Type B pancreatic cell (in vitro differentiated cells): ENCODE measurements around a stretch of chr5.

GRCh38 chr5:12574402-12575193, 670.4 kb upstream of the CTNND2 start:
- PRO-cap: no peak

DNA sequence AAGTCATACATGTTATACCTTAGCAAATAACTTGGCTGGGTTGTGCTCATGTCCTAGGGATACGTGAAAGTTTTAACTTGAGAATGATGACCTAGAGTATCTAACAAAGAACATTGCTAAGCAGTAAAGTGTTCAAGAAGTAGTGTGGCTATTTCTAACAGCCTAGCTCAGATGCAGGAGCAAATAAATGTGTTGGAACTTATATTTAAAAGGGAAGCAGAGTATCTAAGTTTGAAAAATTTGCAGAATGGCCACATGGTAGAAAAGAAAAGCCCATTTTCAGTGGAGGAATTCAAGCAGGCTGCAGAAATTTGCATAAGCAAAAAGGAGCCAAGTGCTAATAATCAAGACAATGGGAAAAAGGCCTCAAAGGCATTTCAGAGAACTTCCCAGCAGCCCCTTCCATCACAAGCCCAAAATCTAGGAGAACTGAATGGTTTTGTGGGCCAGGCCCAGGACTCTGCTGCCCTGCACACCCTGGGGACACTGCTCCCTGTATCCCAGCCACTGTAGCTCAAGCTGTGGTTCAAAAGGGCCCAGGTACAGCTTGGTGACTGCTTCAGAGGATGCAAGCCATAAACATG, 720.4 kb upstream of the CTNND2 start:
- PRO-cap: no peak

GRCh38 chr5:14108106-14108922, 34.8 kb upstream of the TRIO start:
- PRO-cap: no peak

GRCh38 chr5:14145024-14145696, 2.0 kb downstream of the TRIO start:
- PRO-cap: no peak

DNA sequence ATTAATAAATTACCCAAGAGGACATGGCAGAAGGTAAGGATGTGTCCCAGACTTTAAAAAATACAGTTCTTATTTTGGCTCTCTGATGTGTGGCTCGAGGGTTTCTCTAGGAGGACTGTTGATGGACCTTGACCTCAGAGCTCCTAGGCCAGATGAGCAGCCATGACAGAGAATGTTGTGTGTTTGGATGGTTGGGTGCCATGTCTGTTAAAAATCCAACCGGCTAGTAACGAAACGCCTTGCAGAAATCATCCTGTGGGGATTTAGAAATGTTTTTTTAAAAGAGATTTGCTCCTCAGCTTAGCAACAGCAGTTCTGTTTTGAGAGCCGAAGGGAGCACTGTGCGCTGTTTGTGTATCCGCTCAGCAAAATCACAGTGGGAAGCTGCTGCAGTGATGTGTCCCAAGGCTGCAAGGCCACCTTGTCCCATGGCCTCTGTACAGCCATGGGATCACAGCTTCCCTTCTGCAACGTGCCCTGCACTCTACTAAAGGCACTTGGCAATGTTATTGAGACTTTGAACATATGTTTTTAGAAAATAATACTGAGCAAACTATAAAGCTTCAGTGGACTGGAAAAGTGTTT, 40.9 kb downstream of the TRIO start:
- PRO-cap: no peak

GRCh38 chr5:14184651-14185016, 41.5 kb downstream of the TRIO start:
- PRO-cap: no peak

DNA sequence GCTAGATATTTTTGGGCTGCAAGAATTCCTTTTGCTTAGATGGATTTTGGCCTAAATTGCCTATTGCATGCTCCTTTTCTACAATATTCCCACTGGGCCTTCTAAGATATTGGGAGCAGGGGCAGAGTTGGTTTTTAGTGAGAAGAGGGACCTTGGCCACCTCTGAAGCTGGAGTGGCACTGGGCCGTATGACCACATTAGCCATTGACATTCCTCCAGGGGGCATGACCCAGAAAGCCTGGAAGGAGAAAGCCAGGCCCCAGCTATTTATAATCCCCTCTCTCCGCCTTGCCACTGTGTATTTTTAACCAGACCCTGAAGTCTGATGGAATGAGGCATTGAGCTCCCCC, 126.9 kb downstream of the TRIO start:
- PRO-cap: no peak

DNA sequence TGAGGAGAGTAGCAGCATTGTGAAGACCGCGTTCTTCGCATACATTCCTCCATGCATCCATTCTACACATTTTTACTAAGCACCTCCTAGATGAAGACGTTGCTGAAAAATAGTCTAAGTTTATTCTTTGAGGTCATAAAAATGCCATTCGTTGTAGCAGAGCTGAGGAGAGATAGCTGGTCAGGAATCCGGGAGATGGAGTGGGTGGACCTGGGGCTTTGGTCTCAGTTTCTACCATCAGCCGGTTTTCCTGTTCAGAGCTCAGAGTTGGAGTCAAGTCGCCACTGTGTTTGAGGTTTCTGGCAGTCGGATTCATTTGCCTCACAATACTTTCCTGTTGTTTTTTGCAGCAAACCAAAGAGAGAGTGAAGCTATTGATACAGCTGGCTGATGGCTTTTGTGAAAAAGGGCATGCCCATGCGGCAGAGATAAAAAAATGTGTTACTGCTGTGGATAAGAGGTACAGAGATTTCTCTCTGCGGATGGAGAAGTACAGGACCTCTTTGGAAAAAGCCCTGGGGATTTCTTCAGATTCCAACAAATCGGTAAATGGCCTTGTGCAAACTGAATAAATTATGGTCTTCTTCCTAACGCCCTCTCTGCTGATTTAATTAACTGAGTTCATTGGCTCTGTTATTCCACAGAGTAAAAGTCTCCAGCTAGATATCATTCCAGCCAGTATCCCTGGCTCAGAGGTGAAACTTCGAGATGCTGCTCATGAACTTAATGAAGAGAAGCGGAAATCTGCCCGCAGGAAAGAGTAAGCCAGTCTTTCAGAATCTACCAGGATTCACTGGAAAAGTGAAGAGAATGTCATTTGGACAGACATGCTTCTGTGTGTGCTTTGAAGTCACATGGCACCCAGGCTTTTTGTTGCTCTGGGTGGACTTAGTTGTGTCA, 194.3 kb upstream of the OTULINL start:
- PRO-cap: no peak

- PRO-cap: no peak
These were observed 173.7 kb upstream of the OTULINL start for GRCh38 chr5:14407852-14408309.

- PRO-cap: no peak
These were observed 135.7 kb upstream of the OTULINL start for GRCh38 chr5:14445553-14446535.

DNA sequence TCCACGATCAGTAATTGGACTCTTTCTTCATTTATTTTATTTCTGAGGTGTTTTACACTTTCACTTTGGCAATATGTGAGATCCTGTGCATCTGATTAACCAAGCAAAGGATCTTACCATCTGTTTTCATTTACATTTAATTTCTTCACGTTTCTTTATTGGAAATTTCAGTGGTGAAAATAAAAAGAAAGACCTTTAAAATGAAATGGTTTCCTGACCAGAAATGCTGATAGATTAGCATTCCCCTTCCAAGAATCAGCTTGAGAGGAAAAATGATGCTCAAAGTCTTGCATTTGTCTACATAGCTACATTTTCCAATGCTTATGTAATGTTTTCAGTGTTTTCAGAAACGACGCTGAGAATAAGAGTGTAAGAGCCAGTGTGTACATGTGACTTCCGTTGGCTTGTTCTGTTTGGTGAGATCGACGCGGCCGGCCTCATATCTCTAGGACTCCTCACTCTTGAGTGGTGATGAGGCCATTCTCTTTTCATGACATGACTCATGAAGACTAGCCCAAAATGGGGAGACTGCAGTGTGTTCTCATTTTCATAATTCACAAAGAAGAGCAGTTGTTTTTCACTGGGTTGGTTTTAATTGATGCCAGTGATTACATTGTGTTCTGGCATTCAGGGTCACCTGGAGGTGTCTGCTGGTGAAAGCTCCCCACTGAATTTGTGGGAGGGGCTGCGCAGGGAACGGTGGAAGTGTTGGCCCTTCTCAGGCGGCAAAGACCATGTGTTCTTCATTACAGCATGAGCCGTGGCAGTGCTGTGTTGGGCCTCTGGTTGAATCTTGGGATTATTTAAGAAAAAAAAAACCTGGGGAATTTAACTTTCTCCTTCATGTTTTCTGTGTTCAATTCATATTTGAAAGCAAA, 131.6 kb upstream of the OTULINL start:
- PRO-cap: no peak

- PRO-cap: no peak
These were observed 11.5 kb upstream of the OTULIN start for GRCh38 chr5:14652878-14653656.

GRCh38 chr5:14668235-14668857, 3.8 kb downstream of the OTULIN start:
- PRO-cap: no peak

- PRO-cap: no peak
These were observed 31.7 kb downstream of the OTULIN start for GRCh38 chr5:14696038-14696781.

- PRO-cap: no peak
These were observed 21.7 kb downstream of the ANKH start for GRCh38 chr5:14849702-14850458.

- PRO-cap: no peak
These were observed 688 bp downstream of the ANKH start for GRCh38 chr5:14870812-14871367.

- PRO-cap: no peak
These were observed 136.8 kb upstream of the ANKH start for GRCh38 chr5:15008319-15008849.

DNA sequence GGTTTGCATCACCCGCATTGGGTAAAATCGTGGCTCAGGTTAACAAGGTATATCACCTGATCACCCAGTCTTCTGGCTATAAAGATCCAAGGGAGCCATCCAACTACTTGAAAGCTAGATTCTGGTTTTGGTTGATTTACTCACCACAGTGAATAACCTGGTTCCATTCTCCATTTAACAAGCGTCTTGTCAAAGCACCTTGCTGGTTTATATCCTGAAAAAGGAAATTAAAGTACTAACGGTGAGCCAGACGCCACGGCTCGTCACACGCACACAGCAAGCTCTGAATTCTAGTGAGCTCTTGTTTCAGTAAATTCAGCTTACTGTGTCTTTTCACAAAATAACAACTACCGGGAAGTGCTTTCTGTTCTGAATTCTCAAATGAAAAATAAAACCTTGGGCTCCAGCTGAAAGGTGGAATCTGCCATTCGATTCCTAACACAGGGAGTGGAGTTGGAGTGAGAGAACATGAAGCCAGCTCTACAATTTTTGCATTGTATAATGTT, 74.5 kb upstream of the FBXL7 start:
- PRO-cap: no peak

DNA sequence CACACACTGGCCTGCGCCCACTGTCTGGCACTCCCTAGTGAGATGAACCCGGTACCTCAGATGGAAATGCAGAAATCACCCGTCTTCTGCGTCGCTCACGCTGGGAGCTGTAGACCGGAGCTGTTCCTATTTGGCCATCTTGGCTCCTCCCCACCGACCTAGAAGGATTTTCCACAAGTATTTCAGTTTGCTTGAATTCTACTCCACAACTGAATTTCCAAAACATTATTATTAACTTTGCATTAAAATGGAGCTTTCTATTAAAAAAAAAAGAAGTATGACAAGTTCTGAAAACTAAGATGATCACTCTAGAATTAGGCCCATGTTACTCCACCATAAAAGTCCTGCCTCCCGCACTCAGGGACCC, 267.2 kb downstream of the MARCHF11 start:
- PRO-cap: no peak

- PRO-cap: no peak
These were observed 551 bp upstream of the ZNF622 start for GRCh38 chr5:16466048-16466654.